ENCODE measurements around a stretch of chr4.

DNA sequence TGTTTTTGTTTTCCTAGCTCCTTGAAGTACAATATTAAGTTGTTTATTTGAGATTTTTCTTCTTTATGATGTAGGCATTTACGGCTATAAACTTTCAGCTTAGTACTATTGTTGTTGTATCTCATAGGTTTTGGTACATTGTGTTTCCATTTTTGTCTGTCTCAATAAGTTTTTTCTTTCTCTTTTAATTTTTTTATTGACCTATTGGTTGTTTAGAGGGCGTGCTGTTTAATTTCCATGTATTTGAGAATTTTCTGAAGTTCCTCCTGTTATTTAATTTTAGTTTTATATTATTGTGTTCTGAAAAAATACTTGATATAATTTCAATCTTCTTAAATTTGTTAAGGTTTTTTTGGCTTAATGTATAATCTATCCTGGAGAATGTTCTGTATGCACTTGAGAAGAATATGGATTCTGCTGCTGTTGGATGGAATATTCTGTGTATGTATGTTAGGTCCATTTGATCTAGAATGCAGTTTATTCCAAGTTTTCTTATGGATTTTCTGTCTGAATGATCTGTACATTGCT is 341.1 kb upstream of the IGFBP7 start:
- RRBS, 2 experiments, result no CpG with 5 or more reads among the region's 2 CpGs

DNA sequence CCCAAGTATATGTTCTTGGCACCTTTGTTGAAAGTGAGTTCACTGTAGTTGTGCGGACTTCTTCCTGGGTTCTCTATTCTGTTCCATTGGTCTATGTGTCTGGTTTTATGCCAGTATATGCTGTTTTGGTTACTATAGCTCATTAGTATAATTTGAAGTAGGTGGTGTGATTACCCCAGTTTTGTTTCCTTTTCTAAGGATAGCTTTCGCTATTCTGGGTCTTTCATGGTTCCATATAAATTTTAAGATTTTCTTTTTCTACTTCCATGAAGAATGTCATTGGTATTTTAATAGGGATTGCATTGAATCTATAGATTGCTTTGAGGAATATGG is 635.2 kb upstream of the ADGRL3 start:
- RRBS, 2 experiments, result no CpG with 5 or more reads among the region's 2 CpGs

DNA sequence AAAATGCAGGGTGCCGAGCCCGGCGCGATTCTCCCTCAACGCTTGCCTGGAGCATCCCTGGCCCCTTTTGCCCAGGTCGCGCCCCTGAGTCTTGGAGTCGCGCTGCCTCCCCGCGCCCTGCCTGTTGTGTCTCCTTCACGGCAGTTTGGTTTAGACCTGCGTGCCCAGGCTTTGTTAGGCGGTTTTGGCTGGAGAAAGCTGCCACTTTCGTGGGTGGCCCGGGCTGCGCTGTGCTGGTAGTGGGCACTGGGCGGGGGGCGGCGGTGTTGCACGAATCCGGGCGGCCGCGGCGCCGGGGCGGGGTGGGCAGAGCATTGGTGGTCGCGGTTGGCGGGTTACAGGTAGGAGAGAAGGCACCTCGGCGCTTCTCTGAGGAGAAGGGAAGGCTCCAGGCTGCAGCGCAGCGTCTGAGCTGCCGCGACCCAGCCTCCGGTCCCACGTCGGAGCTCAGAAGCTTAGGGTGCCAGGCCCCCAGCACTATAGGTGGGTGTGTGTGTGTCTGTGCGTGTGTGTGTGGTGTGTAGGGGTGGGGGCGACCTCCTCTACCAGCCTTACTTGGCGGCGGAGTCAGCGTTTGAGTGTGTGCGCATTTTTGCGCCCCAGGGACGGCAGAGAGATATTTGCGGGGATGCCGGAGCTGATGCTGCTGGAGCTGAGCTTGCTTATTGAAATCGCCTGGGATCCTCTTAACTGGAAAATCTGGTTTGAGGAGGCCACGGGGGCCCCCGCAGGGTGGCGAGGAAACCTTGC is 2.3 kb downstream of the ADGRL3 start:
- RRBS, 2 experiments, result 2 to 3% methylated on average over 7 of the region's 54 CpGs

DNA sequence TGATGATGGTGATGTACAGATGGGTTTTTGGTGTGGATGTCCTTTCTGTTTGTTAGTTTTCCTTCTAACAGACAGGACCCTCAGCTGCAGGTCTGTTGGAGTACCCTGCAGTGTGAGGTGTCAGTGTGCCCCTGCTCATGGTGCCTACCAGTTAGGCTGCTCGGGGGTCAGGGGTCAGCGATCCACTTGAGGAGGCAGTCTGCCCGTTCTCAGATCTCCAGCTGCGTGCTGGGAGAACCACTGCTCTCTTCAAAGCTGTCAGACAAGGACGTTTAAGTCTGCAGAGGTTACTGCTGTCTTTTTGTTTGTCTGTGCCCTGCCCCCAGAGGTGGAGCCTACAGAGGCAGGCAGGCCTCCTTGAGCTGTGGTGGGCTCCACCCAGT is 172.2 kb downstream of the ADGRL3 start:
- RRBS, 2 experiments, result no CpG with 5 or more reads among the region's 5 CpGs

- RRBS, 2 experiments, result no CpG with 5 or more reads among the region's 11 CpGs
These were observed 569.5 kb downstream of the ADGRL3 start for GRCh38 chr4:61769487-61770106.

DNA sequence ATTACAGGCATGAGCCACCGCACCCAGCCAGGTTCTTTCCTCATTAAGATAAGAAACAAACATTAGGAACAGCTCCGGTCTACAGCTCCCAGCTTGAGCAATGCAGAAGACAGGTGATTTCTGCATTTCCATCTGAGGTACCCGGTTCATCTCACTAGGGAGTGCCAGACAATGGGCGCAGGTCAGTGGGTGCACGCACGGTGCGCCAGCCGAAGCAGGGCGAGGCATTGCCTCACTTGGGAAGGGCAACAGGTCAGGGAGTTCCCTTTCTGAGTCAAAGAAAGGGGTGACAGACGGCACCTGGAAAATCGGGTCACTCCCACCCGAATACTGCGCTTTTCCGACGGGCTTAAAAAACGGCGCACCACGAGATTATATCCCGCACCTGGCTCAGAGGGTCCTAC is 493.7 kb downstream of the EPHA5 start:
- RRBS, 2 experiments, result no CpG with 5 or more reads among the region's 19 CpGs

GRCh38 chr4:67509231-67510481 is 35.6 kb downstream of the CENPC start:
- RRBS, 2 experiments, result no CpG with 5 or more reads among the region's 3 CpGs

DNA sequence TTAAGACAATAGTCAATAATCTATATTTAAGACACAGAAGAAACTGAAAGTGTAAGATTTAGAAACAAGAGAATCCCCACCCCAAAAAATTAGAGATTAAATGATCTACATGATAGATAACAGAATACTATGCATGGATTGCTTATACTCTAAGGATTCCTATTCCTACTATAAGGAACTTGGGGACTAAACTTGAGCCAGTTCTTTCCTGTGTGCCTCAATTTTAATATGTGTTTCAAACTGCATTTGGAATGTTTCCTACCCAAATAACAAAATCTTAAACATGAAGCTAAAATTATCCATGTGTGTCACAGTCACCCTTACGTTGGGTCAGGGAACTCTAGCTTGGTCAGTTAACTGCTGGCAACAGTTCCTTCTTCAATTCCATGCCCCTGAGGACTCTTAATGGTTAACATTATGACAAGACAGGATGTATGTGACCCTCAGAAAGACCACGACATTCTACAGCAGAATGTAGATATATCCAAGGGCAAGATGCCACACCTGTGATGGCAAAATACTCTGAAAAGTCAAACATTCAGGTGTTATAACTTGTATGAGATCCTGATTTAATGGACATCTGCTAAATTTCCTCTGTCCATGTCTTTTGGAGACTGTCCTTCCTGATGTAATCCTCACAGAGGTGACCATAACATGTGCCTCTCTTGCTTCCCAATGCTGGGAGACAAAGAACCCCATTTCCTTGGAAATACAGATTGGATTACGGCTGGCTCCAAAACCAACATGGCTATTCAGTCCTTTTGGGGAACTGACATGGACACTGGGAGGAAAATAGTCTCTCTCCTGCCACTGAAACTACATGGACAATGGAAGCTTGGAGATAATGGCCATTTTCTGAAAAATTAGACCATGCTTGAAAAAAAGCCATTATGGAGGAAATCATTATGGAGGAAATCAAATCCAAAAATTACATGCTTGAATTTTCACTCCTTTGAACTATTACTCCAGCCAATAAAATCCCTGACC is 39.2 kb downstream of the YTHDC1 start:
- RRBS, 2 experiments, result no CpG with 5 or more reads among the region's 3 CpGs

- RRBS, 2 experiments, result no CpG with 5 or more reads among the region's 3 CpGs
These were observed 20.8 kb downstream of the YTHDC1 start for GRCh38 chr4:68328961-68329644.

DNA sequence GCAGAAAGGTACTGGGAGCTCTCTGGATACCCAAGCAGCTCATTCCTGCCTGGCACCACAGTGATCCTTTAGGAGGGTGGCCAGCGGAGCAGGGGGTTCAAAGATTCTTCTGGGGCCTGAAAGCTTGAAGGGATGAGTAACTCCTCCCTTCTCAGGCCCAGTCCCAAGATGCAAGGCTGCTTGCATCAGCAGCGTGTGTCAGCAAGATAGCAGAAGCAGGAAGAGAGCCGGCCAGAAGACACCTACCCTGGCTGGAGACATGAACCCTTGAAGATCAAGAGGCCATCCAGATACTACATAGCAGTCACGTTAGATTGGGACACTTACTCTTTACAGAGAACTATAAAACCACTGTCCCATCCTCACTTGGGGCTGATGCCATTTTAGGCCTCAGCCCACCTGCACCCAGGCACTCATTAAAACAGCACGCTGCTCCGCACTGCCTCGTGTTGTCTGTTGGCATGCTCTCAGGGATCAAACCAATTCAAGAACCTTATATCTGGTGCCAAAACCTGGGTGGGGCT is 6.6 kb downstream of the UGT2B17 start:
- RRBS, 2 experiments, result no CpG with 5 or more reads among the region's 7 CpGs

DNA sequence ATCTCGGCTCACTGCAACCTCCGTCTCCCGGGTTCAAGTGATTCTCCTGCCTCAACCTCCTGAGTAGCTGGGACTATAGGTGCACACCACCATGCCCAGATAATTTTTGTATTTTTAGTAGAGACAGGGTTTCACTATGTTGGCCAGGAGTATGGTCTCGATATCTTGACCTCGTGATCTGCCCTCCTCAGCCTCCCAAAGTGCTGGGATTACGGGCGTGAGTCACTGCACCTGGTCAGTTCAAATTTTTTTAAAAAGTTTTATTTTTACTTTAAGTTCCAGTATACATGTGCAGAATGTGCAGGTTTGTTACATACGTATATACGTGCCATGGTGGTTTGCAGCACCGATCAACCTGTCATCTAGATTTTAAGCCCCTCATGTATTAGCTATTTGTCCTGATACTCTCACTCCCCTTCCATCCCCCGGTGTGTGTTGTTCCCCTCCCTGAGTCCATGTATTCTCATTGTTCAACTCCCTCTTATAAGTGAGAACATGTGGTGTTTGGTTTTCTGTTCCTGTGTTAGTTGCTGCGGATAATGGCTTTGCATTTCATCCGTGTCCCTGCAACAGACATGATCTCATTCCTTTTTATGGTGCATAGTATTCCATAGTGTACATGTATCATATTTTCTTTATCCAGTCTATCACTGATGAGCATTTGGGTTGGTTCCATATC is 20.4 kb downstream of the UGT2B15 start:
- RRBS, 2 experiments, result no CpG with 5 or more reads among the region's 13 CpGs

DNA sequence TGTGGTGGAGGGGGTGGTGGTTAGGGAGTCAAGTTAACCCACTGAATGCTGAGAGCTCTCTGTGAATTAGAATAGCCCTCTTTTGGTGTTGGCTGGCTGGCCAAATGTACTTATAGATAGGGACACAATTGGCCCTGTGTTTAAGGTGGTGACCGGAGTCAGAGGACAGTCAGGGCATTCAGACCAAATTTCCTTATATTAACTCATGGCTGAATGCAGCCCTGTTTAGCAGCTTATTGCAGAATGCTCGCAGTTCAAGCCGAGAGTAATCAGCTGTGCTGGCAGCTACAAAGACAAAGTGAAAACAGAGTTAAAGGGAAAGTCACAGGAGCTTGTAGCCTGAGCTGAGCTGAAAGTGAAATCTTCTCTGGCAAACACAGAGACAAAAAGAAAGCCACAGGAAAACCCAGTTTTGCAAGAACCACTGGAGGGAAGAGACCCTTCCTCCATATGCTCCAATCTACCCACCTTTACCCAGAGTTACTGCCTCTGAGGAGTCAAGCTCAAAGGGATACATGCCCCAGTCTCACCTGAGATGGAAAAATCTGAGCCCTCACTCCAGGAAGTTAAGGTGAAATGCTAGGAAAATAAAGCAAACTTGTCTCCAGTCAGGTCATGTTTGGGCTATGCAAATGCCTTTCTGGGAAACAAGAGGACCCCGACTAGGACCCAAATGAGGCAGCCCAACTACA is 38.3 kb upstream of the UGT2B7 start:
- RRBS, 2 experiments, result no CpG with 5 or more reads among the region's 4 CpGs

GRCh38 chr4:69098445-69099118 is 2.3 kb downstream of the UGT2B7 start:
- RRBS, 2 experiments, result no CpG with 5 or more reads among the region's 4 CpGs

DNA sequence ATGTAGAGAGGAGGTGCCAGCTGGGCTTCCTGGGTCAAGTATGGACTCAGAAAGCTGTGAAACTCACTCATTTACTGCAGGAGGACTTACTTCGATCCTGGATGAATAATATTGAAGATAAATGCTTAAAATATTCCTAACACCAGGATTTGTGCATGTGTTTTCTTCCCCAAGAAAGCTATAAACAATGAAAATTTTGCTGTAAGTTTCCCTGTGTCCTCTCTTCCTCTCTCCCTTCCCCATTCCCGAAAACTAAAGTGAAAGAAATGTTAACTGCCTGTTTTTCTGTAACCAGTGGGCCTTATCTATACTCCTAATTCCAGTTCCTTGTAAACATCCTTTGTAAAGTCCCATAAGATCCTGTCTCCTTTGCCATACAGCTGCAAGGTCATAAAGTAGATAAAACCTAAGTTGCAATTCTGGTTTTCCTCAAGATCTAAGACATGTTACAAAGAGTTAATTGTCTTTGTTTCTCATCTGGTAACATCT is 20.3 kb downstream of the UGT2B7 start:
- RRBS, 2 experiments, result no CpG with 5 or more reads among the region's 2 CpGs

DNA sequence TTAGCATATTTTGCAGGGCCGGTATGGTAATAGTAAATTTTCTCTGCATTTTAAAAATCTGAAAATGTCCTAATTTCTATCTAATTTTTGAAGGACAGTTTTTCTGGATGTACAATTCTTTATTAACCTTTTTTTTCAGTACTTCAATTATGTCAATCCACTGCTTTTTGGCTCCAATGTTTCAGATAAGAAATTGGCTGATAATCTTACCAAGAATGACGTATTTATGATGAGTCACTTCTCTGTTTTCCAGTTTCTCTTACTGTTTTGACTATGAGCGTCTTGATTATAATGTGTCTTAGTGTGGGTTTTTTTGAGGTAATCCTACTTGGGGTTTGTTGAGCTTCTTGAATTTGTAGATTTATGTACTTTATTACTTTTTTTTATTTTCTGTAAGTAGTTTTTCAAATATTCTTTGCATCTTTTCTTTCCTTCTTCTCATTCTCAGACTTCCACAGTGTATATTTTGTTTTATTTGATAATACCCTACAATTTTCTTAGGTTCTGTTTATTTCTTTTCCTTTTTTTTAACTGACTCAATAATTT is 47.2 kb downstream of the UGT2B11 start:
- RRBS, 2 experiments, result no CpG with 5 or more reads among the region's 3 CpGs

GRCh38 chr4:70687420-70688096 is 774 bp upstream of the UTP3 start:
- RRBS, 2 experiments, result no CpG with 5 or more reads among the region's 27 CpGs

GRCh38 chr4:70689370-70689721 is 1.0 kb downstream of the UTP3 start:
- RRBS, 2 experiments, result no CpG with 5 or more reads among the region's 5 CpGs

DNA sequence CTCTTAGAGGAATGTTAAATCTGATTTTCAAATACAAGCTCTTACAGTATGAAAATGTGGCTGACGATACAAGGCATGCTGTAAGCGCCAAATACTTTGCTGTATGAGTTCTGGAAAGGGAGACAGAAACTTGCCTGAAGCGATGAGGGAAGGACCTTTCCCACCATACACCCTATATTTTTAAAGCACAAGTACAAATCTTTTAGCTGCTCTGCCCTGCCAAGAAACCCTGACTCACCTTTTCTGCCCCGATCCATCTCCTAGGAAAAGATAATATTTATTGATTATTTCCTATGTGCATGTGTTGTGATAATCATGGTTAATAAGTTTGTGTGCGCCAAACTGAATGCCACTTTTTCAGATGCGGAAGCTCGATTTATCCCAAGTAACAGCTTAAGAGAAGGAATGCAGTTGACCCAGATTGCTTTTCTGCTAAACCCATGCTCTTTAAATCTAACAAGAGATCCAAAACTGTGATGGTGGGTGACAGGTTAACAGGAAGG is 15.6 kb upstream of the RUFY3 start:
- RRBS, 2 experiments, result no CpG with 5 or more reads among the region's 7 CpGs

DNA sequence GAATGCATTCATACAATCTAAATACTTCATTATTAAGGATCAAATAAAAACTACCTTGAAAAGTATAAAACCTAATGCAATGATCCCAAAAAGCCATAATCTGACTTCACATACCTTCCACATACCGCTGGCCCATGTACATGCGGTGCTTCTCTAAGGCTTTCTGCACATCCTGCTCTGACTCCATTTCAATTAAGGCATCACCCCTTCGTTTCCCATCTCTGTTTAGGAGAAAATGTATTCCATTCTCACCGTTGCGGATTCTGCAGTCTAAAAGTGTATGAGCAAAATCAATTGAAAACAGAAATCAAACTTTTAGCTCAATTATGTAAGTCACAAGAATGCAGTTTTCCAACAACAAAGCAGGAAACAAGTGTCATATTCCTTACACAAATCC is 6.7 kb downstream of the GRSF1 start:
- RRBS, 2 experiments, result no CpG with 5 or more reads among the region's 5 CpGs